Thyroid gland (tissue), 7 donors: Measurements from ENCODE around the genes PRSS35 and MRAP2.

DNA sequence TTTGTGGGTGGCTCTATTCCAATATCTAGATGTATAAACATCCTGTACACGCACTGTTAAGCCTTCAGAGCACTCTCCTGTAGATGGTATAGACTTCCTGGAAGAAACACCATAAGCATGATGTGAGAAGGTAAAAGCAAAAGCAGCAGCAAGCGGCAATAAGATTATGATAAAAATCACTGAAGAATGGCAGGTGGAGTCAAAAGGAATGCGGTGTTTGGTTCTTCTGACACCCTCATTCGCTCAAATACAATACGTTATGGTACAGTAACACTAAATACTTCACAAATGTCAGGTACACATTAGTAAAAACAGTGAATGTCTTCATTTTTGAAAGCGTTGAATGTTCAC, 21.6 kb upstream of the TMEM30A start:
- PRO-cap, 2 experiments: no peak in any of the 2 experiments
- RAMPAGE, long total RNA, 5 experiments: no peak in any of the 5 experiments

GRCh38 chr6:75314529-75315390, 30.2 kb upstream of the TMEM30A start:
- PRO-cap, 2 experiments: no peak in any of the 2 experiments
- RAMPAGE, long total RNA, 5 experiments: no peak in any of the 5 experiments

GRCh38 chr6:75775086-75775778, 26.2 kb downstream of the MYO6 start:
- PRO-cap, 2 experiments: no peak in any of the 2 experiments
- RAMPAGE, long total RNA, 5 experiments: no peak in any of the 5 experiments

DNA sequence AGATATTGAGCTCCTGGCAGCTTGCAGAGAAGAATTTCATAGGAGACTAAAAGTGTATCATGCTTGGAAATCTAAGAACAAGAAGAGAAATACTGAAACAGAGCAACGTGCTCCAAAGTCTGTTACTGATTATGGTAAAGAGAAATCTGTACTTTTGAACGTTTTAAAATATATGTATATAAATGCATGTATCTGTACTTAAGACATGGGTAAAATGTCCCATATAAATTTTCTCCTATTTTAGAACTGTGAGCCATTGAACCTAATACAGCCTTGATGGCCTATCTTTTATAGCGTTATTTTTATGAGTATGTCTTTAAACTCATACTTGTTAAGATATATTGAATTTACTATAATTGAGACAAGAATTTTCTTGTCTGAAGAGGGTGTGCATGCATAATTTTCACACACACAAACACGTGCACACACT, 159.5 kb downstream of the MYO6 start:
- PRO-cap, 2 experiments: no peak in any of the 2 experiments
- RAMPAGE, long total RNA, 5 experiments: no peak in any of the 5 experiments

DNA sequence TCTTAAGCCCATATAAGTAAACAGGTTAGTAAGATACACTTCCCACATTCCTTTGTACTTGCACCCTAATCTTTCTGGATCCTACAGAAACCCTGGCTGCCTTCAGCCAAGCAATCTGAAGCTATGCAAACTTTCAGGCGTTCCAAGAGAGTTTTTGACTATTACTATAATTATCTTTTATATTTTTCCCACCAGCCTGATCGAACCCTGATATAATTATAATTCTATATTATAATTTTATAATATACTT, 182.0 kb downstream of the MEI4 start:
- PRO-cap, 2 experiments: no peak in any of the 2 experiments
- RAMPAGE, long total RNA, 5 experiments: no peak in any of the 5 experiments

- PRO-cap, 2 experiments: no peak in any of the 2 experiments
- RAMPAGE, long total RNA, 5 experiments: no peak in any of the 5 experiments
These were observed 224.1 kb downstream of the LCA5 start for GRCh38 chr6:79312944-79313652.

GRCh38 chr6:80301011-80301685, 194.7 kb downstream of the BCKDHB start:
- PRO-cap, 2 experiments: no peak in any of the 2 experiments
- RAMPAGE, long total RNA, 5 experiments: no peak in any of the 5 experiments

- PRO-cap, 2 experiments: no peak in any of the 2 experiments
- RAMPAGE, long total RNA, 5 experiments: no peak in any of the 5 experiments
These were observed 537.3 kb downstream of the TENT5A start for GRCh38 chr6:81215082-81215593.

DNA sequence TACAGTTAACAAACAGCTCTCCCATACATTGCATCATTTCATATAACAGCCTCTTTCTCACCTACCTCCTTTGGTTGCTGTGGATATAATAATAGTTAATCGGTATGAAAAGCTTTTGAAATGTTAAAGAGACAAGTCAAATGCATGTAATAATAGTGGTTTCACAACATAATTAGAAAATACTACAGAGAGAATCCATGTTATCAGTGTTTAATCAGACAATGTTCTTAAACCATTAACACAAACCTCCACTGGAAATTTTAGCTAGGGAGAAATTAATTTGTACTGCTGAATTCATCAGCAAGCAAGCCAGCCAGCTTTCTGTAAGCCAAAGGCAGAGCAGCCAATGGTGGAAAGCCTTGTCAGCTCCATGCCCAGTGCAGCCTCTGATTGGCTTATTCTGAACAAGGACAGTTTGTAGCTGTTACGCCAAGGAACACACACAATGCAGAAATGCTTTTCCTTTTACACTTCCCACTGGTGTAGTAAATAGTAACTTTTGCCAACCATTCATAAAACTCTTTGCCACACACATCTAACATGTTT, 265.1 kb downstream of the TENT5A start:
- PRO-cap, 2 experiments: no peak in any of the 2 experiments
- RAMPAGE, long total RNA, 5 experiments: no peak in any of the 5 experiments

GRCh38 chr6:81894857-81895280, 142.4 kb upstream of the TENT5A start:
- PRO-cap, 2 experiments: no peak in any of the 2 experiments
- RAMPAGE, long total RNA, 5 experiments: no peak in any of the 5 experiments

DNA sequence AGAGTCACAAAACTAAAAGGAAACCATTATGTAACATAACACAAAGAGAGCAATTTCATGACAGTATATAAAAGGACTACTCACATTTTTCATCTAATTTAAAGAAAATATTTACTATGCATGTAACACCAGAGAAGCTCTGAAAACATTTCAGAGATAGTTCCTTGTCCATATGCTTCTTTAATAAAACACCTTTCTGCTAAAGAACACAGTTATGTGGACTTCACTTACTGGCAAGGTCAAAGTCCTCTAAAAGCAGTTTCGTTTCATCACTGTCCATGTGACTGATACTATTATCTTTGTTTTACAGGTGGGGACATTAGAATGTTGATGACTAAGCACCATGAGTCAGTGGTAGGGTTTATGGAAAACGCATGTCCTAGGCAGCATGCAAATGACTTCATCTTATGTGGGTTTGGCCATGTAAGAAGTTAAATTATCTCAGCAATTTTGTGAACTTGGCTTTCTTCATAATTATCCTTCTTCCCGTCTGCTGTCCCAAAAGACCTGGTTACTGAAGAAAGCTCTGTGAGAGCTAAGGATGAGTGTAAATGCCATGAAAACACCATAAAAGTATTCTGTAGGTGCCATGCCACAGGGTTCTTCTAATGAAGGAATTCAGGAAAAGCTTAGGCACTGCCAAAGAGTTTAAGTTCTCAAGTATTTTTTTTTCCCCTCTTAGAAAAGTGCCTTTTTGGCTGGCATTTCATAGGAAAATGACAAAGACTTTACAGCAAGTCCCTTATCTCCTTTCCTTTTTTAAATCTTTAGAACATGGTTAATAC, 185.9 kb upstream of the TENT5A start:
- PRO-cap, 2 experiments: no peak in any of the 2 experiments
- RAMPAGE, long total RNA, 5 experiments: no peak in any of the 5 experiments

DNA sequence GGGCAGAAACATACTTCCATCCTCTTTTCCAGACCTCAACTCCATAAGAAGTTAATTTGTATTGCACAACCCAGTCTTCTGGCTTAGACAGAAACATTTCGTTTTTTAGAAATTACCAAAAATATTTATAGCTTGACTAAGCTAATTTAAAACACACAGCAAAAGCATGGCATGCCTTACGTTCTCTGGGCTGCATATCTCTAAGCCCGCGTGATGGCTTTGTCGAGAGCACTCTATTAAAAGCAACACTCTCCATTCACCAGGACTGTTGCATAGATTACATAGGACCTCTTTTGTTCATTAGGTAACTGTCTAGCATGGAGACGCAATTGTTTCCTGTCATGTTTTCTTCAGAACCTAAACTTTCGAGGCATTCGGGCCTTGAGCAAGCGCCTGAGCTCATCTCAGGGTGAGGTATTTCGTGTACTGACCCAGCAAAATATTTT, 104.5 kb downstream of the IBTK start:
- PRO-cap, 2 experiments: no peak in any of the 2 experiments
- RAMPAGE, long total RNA, 5 experiments: no peak in any of the 5 experiments

GRCh38 chr6:82211197-82211772, 36.3 kb downstream of the IBTK start:
- PRO-cap, 2 experiments: no peak in any of the 2 experiments
- RAMPAGE, long total RNA, 5 experiments: no peak in any of the 5 experiments

GRCh38 chr6:82362792-82363138, 852 bp upstream of the TPBG start:
- PRO-cap, 2 experiments: no peak in any of the 2 experiments
- RAMPAGE, long total RNA, 5 experiments: no peak in any of the 5 experiments

DNA sequence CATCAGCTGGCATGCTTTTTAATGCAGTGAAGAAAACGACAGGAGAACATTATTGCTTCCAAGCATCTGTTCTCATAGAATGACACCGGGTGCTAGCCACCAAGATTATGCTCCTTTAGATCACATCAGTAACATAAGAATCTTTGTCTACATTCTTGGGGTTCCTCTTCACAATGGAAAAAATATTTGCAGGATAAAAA, 29.0 kb downstream of the RWDD2A start:
- PRO-cap, 2 experiments: no peak in any of the 2 experiments
- RAMPAGE, long total RNA, 5 experiments: no peak in any of the 5 experiments

GRCh38 chr6:83512171-83512901, at the start of gene PRSS35:
TSS of gene PRSS35 (plus strand) at chr6:83512534.
- PRO-cap, 2 experiments: peak in 2 of 2 experiments; most common plus-strand start chr6:83512536 (in 2); most common minus-strand start chr6:83512525 (in 1)
- RAMPAGE, long total RNA, 5 experiments: no peak in any of the 5 experiments

DNA sequence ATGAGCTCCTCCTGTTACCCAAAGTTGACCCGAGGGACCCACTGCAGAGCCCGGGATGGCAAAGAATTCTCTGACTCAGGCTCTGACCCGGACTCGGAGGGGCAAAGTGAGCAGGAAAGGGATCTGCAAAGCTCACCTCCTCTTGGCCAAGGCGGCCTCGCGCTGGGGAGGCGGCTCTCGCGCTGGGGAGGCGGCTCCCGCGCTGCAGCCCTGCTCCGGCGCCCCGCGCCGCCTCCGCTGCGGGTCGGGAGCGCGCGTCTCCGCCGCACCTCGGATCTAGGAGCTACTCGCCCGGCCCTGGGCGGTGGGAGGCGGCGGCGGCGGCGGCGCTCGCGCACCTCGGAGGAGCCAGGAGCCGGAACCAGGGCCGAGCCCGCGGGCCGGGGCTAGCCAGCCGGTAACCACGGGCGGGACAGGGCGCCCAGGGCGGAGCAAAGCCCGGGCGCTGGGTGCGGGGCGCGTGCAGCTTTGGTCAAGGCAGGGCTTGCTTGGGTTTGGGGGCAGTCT, at the start of gene MRAP2:
MRAP2 (plus strand) TSS at position 286 of the 507 bp plus-strand sequence.
- PRO-cap, 2 experiments: no peak in any of the 2 experiments
- RAMPAGE, long total RNA, 5 experiments: no peak in any of the 5 experiments

- PRO-cap, 2 experiments: no peak in any of the 2 experiments
- RAMPAGE, long total RNA, 5 experiments: no peak in any of the 5 experiments
These were observed 41.4 kb downstream of the MRAP2 start for GRCh38 chr6:84074922-84075412.

GRCh38 chr6:84751989-84752538, 12.3 kb downstream of the TBX18 start:
- PRO-cap, 2 experiments: no peak in any of the 2 experiments
- RAMPAGE, long total RNA, 5 experiments: no peak in any of the 5 experiments

DNA sequence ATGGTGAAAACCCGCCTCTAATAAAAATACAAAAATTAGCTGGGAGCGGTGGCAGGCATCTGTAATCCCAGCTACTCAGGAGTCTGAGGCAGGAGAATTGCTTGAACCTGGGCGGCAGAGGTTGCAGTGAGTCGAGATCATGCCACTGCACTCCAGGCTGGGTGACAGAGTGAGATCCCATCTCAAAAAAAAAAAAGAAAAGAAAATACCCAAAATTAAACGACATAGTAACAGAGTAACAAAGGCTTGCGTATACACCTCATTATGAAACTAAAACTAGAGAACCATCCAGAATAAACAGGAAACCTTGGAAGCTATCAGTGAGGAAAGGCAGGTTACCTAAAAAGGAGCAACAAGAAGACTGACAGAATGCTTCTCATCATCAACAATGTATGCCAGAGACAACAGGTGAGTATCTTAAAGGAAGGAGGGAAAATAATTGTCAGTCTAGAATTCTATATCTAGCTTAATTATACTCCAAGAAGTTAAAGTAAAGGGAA, 64.3 kb upstream of the NT5E start:
- PRO-cap, 2 experiments: no peak in any of the 2 experiments
- RAMPAGE, long total RNA, 5 experiments: no peak in any of the 5 experiments